Tibial artery (tissue), 1 donor: ENCODE measurements around the genes UBA2, ZNF30 and FXYD7.

DNA sequence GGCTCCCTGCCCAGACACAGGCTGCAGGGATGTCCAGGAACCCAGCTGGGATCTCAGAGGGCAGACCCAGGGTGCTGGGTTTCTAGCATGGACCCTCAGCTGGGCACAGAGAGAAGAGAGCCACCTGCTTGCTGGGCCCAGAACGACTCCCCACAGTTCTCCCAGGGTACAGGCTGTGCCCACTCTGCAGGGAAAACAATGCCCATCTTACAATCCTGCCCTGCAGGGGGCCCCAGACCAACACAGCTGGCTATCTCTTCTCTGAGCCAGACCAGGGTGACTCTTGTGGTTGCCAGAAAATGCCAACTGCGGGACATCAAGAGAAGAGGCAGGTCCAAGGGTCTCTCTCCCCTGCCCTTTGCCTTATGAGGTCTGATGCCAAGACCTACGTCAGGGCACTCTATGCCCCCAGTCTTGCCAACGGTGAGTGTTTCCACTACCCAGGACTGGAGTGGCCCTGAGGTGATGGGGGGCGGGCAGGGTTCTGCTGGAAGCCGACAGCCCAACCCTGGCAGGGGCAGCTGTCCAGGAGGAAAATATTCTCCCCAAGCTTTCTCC lies 64.7 kb downstream of the CEBPG start:
- PRO-cap: no peak

GRCh38 chr19:33506554-33507091 lies 15.0 kb downstream of the PEPD start:
- PRO-cap: no peak

DNA sequence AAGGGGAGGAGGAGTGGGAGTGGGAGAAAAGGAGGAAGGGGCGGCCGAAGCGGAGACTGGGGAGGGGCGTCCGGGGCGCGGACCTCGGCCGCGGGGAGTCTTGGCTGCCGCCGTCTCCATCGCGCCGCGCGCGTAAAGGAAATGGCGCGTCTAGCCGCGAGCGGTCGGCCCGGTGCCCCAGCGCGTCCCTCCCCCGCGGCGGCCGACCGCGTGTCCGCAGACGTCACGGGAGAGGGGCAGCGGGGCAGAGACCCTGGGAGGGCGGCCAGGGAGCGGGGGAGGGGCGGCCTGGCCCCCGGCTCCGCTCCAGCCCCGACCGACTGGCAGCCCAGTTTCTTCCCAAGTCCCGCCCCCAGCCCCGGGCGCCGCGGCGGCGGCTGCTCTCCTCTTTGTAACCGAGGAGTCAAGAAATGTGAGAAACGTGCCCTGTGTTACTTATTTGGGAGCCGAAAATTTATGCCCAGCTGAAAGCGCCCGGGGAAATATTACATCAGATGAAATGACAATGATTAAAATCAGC lies 918 bp upstream of the KCTD15 start:
- PRO-cap: bidirectional peak, plus-strand start outside the sequence, minus-strand start at position 134 of the sequence; bidirectional peak, plus-strand start outside the sequence, minus-strand start at position 345 of the sequence

GRCh38 chr19:33883843-33884807 lies 87.5 kb downstream of the KCTD15 start:
- PRO-cap: no peak

DNA sequence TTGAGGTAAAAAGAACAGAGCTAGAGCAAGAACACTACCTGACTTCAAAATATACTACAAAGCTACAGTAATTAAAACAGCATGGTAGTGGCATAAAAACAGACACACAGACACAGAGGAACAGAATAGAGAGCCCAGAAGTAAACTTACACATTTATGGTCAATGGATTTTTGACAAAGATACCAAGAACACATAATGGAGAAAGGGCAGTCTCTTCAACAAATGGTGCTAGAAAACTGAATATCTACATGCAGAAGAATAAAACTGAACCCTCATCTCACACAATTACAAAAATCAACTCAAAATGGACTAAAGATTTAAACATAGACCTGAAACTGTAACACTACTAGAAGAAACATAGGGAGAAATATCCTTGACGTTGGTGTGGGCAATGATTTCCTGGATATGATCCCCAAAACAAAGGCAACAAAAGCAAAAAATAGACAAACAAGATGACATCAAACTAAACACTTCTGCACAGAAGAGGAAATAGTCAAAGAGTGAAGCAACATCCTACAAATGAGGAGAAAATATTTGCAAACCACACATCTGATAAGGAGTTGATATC lies 158.1 kb upstream of the LSM14A start:
- PRO-cap: no peak

DNA sequence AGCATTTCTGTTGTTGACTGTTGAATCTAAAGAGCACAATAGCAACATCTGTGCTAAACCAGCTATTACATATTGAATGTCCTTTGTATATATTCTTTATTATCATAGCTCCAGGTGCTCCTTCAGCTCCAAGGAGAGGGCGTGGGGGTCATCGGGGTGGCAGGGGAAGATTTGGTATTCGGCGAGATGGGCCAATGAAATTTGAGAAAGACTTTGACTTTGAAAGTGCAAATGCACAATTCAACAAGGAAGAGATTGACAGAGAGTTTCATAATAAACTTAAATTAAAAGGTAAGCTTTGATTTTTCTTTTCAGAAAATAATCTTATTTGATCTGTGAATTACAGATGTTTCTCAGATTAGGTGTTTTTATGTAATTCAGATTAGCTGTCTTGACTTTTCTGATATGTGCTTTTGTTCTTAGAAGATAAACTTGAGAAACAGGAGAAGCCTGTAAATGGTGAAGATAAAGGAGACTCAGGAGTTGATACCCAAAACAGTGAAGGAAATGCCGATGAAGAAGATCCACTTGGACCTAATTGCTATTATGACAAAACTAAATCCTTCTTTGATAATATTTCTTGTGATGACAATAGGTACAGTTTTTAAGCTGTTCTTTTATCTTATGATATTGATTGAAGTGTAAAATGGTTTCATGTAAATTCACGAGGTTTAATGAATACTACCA lies 34.9 kb upstream of the GARRE1 start:
- PRO-cap: no peak

- PRO-cap: no peak
Measured at GRCh38 chr19:34230813-34231896, 23.2 kb upstream of the GARRE1 start.

DNA sequence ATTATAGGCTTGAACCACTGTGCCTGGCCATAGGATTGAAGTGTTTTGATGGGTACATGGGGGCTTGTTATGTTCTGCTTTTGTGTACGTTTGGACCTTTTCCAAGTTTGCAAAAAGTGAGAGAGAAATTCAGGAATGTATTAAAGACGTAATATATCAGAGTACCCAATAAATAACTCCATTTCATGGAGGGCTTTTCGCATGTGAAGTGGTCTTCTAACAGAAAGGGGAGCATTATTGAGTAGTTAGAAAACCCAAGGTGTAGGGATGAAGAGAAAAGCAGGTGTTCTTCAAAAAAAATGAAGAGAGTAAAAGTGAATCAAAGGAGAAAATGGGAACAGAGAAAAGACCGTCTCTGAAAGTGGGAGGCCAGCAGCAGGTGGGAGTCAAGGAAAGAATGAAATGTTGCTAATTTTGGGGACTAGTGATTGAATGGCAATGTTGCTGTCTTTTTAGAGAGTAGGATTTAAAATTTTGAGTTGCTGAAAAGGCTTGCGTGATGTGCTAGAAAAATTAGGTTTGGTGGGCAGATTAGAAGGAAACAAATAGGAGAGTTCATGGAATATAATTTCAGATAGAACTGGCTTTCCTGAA lies 55.3 kb upstream of the GPI start:
- PRO-cap: no peak

- PRO-cap: bidirectional peak, plus-strand start at chr19:34428388, minus-strand start at chr19:34428318; bidirectional peak, plus-strand start at chr19:34429205, minus-strand start at chr19:34429081
Measured at GRCh38 chr19:34428241-34429506, at the start of gene UBA2. UBA2 (plus strand) TSS chr19:34428381.

DNA sequence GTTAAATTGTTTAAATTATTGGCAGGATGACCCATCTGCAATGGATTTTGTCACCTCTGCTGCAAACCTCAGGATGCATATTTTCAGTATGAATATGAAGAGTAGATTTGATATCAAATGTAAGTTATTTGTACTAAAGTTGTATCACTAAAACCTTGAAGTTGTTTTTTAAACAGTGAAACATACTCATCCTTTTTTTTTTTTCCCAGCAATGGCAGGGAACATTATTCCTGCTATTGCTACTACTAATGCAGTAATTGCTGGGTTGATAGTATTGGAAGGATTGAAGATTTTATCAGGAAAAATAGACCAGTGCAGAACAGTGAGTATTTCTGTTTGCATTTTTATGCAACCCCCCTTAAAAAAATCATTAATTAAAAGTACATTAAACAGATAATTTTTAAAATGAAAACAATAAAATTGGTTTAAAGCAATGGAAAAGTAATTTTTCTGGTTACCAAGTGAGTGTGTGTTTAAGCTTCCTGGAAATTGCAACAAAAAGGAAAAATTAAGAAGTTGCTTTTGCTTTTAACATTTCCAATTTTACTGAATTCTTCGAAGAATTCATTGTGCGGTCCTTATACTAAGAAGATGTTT lies 26.2 kb downstream of the UBA2 start:
- PRO-cap: no peak

- PRO-cap: no peak
Measured at GRCh38 chr19:34468786-34469360, 12.7 kb upstream of the WTIP start.

DNA sequence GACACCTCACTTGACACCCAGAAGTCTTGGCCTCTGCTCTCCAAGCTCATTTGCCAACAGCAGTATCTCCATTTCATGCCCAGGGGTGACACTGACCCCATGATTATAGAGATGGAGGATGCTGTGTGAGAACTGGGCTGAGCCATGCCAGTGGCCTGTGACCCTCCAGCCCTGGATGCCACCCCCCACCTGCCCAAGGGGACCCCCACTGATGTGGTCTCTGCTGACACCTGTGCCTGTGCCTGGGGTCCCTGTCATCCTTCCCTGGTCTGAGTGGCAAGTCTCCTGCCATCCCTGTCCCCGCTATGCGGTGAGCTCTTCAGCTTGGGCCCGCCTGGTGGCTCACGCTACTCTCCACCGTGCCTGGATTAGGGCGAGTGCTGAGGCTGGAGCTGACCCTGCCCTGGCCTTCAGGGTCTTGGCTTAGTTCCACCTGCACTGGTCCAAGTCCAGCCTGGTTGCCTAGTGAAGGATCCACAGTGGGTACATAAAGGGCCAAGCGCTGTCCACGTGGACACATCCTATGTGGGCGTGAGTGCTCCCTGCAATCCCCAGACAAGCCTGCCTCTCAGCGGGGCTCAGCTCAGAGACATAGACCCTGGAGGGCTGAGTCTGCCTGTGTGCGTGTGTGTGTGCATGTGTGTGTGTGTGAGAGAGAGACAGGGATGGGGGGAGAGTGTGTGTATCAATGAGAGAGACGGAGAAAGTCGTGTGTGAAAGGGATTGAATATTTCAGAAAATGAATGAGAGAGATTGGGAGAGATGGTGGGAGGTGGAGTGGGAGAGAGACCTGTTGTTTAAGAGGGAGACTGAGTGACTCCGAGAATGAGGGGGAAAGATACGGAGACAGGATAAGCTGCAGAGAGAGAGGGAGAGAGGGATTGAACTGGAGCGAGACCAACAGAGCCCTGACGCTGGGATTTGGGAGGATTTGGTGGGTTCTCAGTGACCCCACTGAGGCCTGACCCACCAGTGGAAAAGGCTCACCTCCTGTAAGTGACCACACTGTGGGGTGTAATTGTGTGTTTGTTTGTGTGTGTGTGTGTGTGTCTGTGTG lies 22.1 kb downstream of the WTIP start:
- PRO-cap: no peak

DNA sequence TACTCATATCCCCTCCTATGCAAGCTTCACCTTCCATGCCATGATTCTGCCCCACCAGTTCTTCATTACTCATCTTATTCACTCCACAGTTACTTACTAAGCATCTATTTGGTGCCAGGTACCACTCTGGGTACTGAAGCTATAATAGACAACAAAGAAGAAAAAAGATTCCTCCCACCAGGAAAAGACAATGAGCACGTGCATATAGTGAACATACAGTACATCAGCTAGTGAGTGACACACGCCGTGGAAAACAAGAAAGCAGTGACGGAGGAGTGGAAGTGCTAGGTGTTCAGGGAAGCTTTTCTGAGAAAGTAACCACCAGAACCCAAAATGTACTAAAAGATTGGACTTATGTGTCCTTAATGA lies 67.0 kb downstream of the WTIP start:
- PRO-cap: no peak

DNA sequence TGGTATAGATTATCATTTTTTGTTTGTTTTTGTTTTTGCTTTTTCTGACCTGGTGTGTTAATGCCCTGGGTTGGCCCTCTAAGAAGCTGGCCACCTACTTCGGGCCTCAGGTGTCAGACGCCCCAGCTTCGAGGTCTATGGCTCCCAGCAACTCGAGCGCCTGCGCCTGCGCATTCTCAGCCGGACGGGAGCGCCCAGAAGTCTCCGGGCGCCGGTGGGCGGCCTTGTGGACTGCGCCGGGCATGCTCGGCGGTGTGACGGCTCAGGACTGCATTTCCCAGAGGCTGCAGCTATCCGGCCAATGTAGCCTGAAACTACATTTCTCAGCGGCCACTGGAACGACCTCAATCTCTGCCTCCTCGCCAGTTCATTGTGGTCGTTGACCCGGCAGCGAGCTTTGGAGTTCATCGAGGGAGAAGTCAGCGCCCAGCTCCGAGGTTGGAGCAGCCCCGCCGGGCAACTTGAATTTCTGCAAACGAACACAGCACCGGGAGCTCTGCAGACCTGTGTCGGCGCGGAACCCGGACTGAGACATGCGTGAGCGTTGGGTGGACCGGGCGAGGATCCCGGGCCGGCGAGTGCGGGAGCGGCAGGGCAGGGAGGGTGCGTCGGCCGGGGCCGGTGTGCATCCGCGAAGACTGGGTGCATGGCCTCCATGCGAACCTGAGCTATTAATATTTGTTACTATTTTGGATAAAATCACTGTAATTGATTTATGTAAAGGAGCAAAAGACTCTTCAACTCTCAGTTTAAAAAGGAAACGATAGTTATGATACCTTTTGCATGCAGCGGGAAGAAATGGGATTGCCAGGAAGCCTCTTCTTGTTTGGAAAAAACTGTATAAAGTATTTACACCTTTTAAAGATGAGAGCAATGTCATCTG lies at the start of gene ZNF30:
Gene ZNF30 (plus strand): TSS at position 224 of the 883 bp plus-strand sequence.
- PRO-cap: bidirectional peak, plus-strand start at position 231 of the sequence, minus-strand start at position 154 of the sequence; unidirectional peak, minus-strand start at position 528 of the sequence

GRCh38 chr19:34962926-34963764 lies 884 bp downstream of the ZNF792 start:
- PRO-cap: no peak

GRCh38 chr19:35090450-35091354 lies 24.9 kb upstream of the FXYD3 start:
- PRO-cap: no peak

DNA sequence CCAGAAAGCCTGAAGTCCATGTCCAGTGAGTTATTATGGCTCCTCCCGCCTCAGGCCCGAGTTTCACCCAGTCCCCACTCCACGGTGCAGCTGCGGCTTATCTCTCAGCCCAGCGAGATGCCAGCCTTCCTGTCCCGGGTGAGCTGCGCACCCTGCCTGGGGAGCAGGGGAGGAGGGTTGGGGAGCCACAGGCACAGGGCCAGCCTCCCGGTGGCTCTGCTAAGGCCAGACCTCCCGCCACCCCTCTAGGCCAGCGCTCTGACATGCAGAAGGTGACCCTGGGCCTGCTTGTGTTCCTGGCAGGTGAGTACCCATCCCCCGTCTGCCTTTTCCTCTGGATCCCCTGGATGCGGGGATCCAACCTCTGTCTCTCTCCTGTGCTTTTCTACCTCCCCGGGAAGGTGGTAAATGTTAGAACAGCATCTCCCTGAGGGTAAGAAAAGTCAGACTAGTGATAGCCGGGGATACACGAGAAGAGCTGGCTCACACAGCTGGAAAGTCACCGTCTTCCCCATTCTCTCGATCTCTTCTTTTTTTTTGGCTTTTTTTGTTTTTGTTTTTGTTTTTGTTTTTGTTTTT lies 3.6 kb downstream of the FXYD3 start:
- PRO-cap: no peak

GRCh38 chr19:35130585-35131147 lies 4.2 kb downstream of the LGI4 start:
- PRO-cap: no peak

DNA sequence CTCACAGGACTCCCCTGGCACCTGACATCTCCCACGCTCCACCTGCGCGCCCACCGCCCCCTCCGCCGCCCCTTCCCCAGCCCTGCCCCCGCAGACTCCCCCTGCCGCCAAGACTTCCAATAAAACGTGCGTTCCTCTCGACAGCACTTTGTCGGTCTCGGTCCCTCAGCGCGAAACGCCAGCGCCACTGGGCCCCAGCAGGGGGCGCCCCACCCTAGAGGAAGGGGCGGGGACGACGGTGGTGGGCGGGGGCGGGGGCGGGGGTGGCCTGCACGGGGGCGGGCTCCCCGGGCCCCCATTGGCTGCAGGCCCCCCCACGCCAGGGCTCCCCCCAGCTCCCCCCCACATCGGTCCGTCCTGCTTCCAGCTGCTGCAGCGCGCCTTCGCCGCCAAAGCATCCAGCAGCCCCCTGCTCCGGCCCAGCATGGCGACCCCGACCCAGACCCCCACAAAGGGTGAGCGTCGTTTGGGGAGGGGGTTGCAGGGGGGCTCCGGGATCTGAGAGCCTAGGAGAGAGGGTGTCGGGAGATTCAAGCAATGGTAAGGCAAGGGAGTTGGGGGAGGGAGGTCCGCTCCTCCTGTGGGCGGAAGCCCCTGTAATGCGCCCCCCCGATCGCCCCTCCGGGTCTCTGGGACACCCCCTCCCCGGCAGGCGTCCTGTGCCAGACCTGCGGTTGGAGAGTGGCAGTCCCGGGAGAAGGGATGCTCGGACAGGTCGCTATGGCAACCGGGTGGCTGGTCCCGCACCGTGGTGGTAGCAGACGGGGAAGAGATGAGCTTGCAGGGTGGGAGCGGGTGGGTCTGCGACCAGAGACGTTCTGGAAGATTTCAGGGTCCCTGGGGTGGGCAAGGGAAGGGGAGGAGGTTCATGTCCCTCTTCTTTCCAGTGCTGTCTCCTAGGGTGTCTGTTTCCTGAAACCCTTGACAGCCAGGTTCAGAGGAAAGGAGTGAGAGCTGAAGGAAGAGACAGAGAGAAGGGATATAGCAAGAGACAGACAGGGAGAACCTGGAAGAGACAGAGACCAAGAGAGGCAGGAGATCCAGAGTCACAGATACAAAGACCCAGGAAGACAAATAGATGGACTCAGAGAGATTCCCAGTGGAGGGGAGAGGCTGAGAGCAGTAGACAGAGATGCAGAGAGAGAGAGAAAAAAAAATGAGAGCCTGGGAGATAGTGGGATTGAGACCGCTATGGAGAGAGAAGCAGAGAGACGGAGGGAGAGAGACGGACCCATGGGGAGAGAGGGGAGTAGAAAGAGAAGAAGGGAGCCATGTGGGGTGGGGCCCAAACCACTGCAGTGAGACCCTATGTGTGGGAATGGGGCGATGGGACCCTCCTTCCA lies at the start of gene FXYD7:
Gene FXYD7 (plus strand): TSS at position 346 of the 1,343 bp plus-strand sequence.
- PRO-cap: unidirectional peak, minus-strand start at position 150 of the sequence

GRCh38 chr19:35155397-35156328 lies 1.1 kb downstream of the FXYD5 start:
- PRO-cap: no peak